ENCODE measurements around the genes PCDH10 and NAA15.

DNA sequence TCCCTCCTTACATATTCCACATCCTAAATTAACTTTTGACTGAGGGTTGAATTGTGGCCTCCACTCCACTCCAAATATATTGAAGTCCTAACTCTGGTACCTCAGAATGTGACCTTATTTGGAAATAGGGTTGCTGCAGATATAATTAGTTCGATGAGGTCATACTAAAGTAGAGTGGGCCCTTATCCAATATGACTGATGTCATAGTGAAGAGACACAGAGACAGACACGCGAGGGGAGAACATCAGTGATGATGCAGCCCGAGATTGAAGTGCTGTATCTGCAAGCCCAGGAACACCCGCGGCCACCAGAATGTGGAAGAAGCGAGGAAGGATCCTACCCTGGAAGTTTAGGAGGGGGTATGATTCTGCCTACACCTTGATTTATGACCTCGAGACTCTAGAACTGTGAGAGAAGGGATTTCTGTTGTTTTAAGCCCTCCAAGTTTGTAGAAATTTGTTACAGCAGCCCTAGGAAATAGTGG lies 279.0 kb downstream of the ANKRD50 start:
- PRO-cap: no peak
- RAMPAGE, long total RNA: no peak

GRCh38 chr4:125836616-125837141 lies 521.9 kb downstream of the FAT4 start:
- PRO-cap: no peak
- RAMPAGE, long total RNA: no peak

GRCh38 chr4:127643432-127644262 lies 10.9 kb downstream of the INTU start:
- PRO-cap: no peak
- RAMPAGE, long total RNA: no peak

DNA sequence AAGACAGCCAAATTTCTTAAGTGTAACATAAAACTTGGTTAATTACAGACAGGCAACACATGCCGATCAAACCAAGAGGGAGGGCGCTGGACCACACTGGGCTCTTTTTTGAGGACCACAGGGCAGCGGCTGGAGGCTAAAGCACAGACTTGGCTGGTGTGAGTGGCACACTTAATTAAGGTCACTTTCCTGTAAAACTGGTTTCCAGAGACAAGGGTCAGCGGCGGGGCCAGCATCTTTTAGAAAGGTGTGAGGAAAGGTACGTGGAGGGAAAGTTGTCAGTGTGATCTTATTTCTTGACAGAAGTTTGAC lies 860 bp upstream of the HSPA4L start:
- PRO-cap: no peak
- RAMPAGE, long total RNA: no peak

DNA sequence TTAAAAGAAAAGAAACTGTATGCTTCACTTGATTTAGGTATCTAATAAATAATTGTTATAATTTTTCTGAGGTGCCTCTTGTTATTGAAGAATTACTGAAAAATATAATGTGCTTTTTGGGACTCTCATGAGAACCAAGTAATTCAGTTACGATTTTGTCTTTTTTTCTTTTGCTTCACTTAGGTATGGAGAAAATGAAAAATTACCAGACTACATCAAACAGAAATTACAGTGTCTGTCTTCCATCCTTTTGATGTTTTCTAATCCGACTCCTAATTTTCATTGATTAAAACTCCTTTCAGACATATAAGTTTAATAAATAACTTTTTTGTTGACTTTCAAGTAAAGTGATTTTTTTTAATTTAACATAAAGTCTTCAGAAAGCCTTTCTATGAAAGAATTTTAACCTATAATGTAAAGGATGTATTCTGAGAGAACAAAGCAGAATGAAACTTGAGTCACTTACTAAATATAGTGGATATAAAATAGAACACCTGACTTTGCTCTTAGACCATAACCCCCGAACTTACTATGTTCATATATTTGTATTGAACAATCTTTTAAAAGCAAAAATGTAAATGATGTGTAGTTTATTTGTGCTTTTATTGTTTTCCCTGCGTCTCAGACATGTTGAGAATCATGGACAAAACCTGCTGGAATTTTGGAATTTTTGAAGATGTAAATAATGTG lies 17.7 kb downstream of the PLK4 start:
- PRO-cap: no peak
- RAMPAGE, long total RNA: no peak

DNA sequence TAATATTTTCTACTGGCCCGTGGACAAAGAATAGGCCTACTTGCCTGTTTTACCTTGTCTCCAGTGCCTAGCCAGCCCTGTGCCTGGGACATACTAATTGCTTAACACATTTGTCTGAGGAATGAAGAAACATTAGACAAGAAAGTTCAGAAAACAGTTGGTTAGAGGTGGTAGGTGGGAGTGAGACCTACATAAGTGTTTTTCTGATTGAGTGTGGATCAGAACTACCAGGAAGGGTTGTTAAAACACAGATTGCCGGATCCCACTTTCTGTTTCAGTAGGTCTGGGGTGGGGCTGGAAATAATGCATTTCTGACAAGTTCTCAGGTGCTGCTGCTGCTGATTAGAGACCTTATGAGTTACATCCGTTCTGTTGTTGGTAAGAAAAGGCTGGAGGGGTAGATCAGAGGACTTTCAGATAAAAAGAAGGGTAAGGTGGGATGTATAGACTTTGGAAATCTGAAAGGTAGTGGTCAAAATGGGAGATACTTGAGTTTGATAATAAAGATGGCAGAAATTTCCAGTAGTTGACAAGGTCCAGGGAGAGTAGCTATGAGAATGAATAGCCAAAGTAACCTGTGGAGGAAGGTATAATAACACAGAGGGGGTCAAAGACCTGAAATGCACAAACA lies 5.6 kb upstream of the JADE1 start:
- PRO-cap: no peak
- RAMPAGE, long total RNA: no peak

GRCh38 chr4:128848684-128849605 lies 39.4 kb downstream of the JADE1 start:
- PRO-cap: no peak
- RAMPAGE, long total RNA: no peak

DNA sequence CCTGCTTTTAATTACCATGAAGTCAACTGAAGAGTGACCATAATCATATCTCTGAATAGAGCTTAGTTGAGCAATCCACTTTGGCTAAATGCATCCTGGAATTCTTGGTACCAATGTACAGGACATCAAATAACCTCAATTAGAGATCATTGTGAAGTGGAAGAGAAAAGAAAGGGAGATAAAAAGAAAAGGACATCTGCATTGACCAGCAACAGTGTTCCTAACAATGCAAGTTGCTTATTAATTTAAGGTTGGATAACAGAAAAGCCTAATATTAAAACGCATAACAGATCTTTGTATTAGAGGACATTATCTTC lies 1552.2 kb upstream of the PCDH10 start:
- PRO-cap: no peak
- RAMPAGE, long total RNA: no peak

DNA sequence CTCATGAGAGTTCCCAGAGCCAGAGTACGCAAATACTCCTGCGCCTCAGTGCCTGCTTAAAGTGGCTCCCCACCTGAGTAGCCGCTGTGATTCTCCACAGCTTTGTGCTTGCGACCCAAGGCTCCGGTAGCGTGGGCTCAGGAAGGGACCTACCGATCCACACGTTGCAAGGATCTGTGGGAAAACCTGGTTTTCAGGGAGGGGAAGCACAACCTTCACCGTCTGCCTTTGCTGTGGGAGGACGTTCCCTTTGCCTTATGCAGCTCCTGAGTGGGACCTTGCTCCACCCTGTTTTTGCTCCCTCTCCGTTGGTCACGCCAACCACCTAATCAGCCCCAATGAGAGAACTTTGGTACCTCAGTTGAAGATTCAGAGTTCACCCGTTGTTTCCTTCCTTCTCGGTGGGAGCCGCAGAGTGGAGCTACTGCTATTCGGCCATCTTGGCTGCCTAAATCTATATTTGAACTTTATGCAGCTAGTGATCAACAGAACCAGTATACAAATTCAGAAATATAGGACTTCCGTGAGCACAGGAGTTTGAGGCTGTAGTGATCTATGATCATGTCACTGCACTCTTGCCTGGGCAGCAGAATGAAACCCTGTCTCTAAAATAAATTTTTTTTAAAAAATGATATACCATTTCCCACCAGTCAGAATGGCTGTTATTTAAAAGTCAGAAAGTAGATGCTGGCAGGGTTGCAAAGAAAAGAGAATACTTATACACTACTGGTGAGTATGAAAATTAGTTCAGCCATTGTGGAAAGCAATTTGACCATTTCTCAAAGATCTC lies 803.7 kb upstream of the PCDH10 start:
- PRO-cap: no peak
- RAMPAGE, long total RNA: no peak

- PRO-cap: no peak
- RAMPAGE, long total RNA: no peak
These were observed at the start of gene PCDH10 for GRCh38 chr4:133148834-133149692. PCDH10 (plus strand) TSS chr4:133149294.

DNA sequence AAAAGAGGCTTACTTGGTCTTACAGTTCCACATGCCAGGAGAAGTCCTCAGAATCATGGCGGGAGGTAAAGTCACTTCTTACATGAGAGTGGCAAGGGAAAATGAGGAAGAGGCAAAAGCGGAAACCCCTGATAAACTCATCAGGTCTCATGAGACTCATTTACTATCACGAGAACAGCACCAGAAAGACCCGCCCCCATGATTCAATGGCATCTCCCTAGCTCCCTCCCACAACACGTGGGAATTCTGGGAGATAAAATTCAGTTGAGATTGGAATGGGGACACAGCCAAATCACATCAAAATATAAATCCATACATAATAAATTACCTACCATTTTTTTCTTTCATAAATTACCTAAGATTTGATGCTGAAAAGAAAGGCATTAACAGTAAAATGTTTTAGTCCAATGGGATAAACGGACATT lies 611.0 kb downstream of the PCDH18 start:
- PRO-cap: no peak
- RAMPAGE, long total RNA: no peak

DNA sequence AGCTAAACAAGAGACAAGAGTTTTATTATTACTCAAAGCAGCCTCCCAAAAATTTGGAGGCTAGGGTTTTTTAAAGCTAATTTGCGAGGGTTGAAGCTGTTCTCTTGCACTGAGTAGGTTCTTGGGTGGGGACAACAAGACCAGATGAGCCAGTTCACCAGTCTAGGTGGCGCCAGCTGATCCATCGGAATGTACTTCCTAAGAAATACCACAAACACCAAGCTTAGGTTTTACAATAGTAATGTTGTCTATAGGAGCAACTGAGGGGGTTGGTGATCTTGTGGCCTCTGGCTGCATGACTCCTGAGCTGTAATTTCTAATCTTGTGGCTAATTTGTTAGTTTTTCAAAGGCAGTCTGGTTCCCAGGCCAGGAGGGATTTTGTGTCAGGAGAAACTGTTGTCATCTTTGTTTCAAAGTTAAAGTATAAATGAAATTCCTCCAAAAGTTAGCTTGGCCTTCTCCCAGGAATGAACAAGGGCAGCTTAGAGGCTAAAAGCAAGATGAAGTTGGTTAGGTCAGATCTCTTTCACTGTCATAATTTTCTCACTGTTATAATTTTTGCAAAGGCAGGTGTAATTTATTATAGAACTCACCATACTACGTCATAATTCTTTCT lies 130.6 kb downstream of the SLC7A11 start:
- PRO-cap: no peak
- RAMPAGE, long total RNA: no peak

DNA sequence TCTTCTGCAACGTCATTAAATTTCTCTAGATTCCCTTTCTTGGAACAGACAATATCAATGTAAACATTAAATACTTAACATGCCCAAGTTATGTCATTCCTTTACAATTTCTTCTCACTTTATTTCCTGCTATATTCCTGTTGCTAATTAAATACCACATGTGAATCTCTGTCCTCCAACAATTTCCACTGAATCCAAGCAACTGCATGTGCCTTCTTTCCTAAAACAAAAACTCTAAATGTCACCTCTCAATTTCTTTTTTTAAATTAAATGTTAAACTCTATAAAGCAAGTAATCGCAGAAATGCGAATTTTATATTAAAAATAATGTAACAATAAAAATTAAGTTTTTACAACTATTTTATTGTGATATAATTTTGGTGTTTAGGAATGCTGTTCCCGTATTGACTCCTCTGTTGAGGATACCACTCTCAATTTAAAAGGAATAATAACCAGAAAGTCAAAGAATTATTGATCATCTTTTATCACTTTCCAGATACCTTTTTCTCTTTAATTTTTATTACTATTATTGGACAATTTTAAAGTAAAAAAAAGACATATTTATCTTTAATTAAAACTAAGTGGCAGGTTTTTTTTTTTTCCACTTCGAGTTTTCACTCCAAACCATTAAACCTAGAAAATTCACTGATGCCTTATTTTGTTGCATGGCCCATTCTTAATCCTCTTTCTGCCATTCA lies 19.7 kb downstream of the SLC7A11 start:
- PRO-cap: no peak
- RAMPAGE, long total RNA: no peak

DNA sequence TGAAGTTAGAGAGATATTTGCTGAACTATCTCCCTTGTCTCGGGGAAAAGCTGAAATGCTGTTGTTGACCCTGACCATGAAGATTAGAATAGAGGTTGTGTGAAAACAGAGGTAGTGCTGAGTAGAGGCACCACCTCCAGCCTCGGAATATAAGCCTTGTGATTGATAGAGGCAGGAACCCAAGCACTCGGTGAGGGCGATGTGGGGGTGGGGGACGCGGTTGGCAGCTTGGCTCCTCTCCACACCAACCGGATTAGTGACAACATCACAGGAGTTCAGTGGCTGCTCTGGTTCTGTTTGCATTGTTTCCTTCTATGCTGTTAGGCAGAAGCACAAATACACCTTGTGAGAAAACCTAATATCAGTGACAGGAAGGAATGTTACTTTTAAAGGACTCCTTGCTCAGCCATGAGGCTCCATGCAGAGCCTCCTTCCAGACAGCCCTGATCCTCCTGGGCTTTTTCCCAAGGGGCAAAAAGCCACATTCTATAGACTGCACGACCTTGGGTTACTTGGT lies 150.6 kb upstream of the NOCT start:
- PRO-cap: no peak
- RAMPAGE, long total RNA: no peak

DNA sequence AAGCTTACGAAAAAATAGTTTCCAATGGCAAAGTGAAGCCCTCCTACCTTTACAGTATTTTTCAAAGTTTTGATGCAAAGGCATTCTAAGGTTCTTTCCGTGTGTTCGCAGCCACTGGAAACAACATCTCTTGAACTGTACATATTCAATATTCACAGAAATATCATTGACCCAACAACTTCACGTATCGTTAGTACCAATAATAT lies 66.4 kb downstream of the NOCT start:
- PRO-cap: no peak
- RAMPAGE, long total RNA: no peak

DNA sequence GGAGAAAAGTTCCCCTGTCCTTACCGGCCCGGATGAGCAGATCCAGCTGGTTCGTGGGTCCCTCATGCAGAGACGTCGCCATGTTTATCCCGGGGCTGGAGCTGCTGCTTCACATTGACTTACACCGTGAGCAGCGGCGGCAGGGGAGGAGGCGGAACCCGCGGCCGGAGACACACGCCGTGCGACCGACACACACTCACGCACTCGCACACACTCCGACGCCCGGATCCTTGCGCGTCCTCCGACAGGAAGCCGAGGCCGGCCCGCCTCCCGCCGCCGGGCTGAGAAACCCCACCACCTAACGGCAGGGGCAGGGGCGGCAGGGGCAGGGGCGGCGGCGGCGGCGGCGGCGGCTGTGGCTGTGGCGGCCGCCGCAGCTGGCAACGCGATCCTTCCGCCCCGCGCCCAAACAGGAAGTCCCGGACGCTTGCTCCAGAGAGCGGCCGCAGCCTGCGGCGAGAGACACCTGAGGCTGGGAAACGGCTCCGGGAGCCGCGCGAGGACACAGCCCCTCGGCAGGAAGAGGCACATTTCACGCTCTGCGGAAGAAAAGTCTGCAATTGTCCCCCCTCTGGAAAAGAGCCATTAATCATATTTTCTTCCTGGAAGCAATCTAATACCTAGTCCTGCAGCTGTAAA lies 68.6 kb downstream of the NOCT start:
- PRO-cap: bidirectional peak, plus-strand start at position 412 of the sequence, minus-strand start outside the sequence
- RAMPAGE, long total RNA: no peak

GRCh38 chr4:139140767-139141614 lies 36.0 kb downstream of the ELF2 start:
- PRO-cap: no peak
- RAMPAGE, long total RNA: no peak

DNA sequence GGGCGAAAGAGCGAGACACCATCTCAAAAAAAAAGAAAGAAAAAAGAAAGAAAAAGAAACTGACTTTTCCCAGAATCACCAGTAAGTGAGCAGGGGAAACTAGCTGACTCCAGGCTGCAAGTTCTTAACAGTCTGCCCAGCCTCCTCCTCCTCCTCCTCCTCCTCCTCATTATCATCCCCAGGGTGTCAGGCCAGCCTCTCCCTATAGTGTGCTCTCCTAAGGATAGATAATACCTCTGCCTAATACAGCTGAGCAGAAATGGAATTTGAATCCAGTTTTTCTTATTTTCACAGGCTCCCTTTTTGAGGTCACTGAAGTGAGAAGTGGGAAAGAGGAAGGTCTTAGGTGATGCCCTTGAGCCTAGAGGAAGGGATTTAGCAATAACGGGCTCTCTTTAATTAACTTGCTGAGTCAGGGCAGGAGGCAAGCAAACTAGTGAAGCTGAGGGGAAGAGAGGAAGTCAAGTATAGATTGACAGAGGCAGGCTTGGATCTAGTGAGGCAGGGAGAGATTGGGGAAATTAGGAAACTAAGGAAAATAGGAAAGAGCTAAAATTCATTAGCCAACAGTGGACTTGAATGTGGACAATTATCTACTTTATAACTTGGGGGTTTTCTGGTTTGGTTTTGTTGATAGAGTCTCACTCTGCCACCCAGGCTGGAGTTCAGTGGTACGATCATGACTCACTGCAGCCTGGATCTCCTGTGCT lies 12.0 kb upstream of the ELF2 start:
- PRO-cap: no peak
- RAMPAGE, long total RNA: no peak

DNA sequence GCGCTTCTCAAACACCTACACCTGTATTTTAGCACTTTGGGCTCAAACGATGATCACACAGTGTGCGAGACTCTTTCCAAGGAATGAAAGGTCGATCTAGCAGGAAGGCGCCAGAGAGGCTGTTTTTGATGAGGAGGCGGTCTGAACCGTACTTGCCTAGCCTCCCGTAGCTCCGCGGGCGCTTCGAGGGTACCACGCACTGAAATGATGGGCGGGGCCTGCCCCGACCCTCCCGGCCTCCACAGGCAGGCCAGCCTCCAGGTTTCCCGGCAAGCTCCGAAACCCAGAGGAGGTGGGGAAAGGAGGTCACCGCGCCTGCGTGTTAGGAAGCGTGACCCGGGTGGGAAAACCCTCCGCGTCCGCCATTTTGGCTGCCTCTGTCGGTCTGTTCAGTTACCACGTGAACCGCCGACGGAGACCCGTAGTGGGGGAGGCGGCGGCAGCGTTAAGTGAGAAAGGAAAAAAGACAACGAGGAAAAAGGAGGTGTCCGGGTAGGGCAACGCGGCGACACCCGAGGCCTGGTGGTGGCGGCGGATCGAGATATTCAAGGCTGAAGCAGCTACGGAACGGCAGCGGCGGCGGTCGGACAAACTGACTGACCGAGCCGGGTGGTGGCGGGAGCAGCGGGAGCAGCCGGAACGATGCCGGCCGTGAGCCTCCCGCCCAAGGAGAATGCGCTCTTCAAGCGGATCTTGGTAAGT lies at the start of gene NAA15:
Gene NAA15 (plus strand): TSS at position 370 of the 702 bp plus-strand sequence.
- PRO-cap: bidirectional peak, plus-strand start at position 392 of the sequence, minus-strand start at position 190 of the sequence
- RAMPAGE, long total RNA: no peak

GRCh38 chr4:139461089-139461604 lies 7.2 kb downstream of the RAB33B start:
- PRO-cap: no peak
- RAMPAGE, long total RNA: no peak